GM23248 (cell line): Measurements from ENCODE around the genes EVI2A and CDK5R1.

DNA sequence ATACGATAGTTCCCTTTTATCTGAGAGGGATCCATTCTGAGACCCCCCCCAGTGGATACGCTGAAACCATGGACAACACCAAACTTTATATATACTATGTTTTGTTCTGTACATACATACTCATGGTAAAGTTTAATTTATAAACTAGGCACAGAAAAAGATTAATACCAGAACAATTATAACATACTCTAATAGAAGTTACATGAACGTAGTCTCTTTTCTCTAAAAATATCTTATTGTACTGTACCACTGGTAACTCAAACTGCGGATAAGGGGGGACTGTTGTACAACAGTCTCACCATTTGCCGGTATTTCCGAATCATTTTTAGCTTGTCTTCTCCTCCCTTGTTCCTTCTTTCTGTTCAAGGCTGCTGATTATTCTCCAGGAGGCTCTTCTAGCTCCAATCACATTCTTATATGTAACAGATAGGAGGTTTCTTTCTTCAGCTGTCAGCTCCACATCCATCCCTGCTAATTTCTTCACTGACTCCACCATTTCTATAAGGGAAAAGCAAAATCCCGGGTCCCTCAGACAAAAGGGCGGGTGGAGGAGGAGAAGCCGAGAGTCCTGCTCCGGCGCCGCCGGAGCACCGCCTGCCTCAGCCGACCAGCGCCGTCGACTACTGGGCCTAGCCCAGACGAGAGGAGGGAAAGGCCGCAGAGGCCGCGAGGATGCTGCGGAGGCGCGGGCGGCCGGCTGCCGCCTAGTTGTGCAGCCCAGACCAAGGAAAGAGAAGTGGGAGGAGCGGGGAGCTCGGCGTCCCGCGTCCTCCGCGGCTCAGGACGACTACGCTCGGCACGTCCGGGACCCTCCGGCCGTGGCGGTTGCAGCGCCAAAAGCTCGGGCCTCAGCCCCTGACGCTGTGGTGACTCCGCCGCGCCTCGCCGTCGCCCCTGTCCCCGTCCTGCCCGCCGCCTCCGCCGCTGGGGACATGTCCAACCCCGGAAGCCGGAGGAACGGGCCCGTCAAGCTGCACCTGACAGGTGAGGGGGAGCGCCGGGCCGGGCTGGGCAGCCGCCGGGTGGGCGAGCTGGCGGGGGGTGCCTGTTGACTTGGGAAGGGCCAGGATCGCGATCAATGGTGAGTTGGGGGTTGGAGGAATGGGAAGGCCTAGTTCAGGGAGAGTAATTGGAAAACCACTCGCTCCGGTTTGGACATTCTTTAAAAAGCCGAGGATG is 37.4 kb downstream of the RNF135 start:
- RAMPAGE, long total RNA: no peak

- RAMPAGE, long total RNA: no peak
Measured at GRCh38 chr17:31321240-31322094, at the start of gene EVI2A. TSS of gene EVI2A (minus strand) at chr17:31321622.

GRCh38 chr17:31349983-31350469 is 28.6 kb upstream of the EVI2A start:
- RAMPAGE, long total RNA: no peak

DNA sequence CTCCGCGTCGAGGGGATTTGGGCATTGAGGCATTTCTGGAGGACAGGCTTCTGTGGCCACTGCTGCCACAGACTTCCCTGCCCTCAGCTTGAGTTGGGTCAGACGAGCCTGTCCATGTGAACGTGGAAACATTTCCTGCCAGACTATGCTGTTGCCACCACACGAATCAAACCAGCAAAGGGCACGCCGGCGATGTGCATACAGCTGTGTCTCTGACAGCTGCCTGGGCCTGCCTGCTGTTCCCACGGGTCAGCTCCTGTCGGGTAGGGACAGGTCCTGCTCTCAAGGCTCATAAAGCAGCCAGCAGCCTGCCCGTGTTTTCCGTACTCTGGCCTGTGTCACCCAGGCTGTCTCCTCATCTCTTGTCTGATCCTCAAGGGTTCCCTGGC is 100.3 kb downstream of the RAB11FIP4 start:
- RAMPAGE, long total RNA: no peak

GRCh38 chr17:31525348-31525956 is 134.0 kb downstream of the RAB11FIP4 start:
- RAMPAGE, long total RNA: no peak

DNA sequence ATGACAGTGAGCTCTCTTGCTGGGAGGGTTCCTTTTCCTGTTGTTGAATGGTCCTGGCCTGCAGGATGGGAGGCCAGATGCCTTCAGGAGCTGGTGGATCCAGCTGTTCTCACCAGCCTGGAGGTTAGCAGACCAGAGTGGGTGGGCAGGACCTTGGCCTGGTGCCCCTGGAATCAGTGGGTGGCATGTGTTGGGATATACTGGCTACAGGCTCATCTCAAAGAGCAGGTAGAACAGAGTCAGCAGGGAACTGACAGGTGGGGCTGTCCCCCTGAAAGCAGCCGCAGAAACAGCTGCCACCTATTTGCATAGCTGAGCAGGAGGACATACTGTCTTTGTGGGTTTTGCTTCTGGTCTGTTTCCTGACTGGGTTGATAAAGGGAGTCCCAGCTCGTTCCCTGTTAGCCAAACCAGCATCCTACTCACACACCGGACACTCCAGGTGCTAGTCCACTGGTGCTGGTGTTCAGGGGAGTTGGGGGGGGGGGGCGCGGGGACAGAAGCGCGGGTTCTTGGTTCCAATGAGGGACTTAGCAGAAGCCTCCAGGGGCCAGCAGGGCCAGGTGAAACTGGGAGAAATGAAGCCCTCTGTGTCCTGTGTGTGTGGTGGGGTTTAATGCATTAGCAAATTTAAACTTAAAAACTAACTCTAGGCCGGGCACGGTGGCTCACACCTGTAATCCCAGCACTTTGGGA is 144.2 kb downstream of the RAB11FIP4 start:
- RAMPAGE, long total RNA: no peak

DNA sequence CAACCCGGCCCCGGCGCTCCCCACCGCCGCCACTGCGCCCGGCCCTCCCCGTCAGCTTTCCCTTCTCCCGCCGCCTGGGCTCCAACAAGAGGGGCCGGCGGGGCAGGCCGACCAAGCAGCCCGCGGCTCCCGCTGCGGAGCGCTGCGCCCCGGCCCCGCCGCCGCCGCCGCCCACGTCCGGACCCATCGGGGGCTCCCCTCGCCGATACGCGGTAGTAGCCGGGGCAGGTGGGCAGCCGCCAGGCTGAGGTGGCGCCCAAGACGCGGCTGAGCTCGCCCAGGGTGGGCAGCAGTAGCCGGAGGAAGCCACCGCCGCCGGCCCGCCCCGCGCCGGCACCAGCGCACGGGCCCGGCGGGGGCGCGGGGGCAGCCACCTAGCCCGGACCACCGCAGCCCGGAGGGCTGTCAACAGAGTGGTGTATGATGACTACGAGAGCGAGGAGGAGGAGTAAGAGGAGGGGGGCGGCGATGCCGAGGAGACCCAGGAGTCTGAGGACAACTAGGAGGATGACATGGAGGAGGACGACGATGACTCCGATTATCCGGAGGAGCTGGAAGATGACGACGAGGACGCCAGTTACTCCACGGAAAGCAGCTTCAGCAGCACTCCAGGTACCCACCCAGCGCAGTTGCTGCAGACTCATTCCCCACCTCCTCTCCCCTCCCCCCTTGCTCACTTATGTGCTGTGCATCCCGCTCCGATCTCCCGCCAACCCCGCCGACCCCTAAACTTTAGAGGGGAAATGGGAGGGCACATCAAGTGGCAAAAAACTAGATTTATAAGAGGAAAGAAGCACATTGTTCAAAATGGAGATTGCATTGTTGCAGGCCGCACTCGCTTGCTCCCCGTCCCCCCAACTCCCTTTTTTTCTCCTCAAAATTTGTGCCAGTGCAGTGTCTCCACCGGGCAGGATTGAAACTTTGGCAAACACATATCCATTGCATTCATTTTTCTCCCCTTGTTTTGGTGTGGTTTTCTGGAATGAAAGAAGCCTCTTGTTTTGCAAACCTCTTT is 645 bp downstream of the LRRC37B start:
- RAMPAGE, long total RNA: no peak

DNA sequence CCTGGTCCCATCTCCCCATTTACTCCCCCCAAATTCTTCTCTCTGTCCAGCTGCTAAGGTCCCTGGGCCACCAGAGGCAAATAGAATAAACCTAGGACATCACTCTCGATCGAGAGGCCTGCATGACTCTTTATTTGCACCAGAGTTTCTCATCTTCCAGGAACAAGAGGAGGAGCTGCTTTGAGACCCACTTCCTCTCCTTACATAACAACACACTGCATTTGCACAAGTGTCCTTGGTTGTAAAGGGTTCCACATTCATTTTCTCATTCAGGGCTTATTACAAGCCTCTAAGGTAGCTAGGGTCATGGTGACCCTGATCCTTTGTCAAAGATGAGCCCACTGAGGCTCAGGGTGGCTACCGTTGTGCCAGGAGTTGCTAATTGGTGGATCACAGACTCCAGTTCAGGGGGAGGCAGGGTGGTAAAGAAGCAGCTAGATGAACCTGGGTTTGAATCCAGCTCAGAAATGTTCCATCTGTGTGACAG is 38.1 kb upstream of the RHOT1 start:
- RAMPAGE, long total RNA: no peak

DNA sequence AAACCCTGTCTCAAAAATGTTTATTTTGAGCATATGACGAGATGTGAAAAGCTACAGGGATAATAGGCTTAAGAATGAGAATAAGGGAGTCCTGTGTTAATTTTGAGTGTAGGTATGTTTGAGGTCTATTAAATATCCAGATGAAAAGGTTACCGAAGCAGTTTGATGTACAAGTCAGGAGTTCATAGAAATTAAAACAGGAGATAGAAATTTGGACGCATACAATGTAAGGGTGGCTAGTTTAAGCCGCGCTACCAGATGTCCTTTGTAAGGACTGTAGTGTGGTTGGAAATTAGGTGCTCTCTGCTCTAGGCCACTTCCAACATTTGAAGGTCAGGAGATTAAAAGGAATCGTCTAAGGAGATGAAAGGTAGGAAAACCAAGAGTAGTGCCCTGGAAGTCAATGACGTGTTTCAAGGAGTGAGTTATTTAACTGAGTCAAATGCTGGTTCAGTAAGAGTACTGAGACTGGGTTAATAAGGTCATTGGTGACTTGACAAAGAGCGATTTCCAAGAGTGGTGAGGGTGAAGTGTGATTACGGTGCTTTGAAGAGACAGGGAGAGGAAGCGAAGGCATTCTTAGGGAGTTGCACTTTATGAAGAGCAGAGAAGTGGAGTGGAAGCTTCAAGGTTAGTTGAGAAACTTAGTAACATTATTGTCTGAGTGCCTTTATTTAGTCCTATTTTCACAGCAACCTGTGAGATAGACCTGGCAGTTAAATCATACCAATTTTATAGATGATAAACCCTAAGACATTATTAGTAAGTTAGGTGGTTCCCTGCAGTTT is 5.6 kb downstream of the ZNF207 start:
- RAMPAGE, long total RNA: no peak

GRCh38 chr17:32386295-32386995 is 36.5 kb downstream of the ZNF207 start:
- RAMPAGE, long total RNA: no peak

DNA sequence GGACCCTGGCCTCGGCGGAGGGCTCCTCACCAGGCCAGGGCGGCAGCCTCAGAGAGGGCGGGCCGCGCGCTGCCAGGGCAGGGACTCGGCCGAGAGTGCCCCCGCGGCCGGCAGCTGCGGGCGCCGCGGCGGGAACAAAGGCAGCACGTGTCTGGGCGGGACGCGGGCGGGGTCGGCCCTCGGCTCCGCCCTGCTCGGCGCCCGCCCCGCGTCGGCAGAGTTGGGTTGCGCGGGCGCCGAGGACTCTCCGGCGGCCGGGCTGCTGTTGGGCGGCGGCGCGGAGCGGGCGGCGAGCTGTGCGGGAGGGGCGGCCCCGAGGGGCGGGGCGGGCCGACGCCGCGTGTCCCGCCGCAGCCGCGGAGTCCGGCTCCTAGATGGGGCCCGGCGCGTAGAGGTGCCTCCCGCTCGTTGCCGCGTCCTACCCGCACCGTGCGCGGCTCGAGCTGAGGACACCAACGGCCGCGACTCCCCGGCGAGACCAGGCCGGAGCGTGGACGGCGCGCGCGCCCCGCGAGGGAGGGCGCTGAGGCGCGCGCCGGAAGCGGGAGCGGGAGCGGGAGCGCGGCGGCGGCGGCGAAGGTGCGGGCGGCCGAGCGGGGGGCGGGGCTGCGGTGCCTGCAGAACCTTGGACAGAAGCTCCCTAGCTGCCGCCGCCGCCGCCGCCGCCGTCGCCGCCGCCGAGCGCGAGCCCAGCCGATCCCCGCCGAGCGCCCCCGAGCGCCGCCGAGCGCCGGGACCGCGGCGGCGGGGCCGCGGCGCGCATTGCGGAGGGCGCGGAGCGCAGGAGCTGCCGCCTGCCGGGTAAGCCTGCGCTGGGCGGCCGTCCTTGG is at the start of gene CDK5R1:
Gene CDK5R1 (plus strand): TSS at position 632 of the 830 bp plus-strand sequence.
- RAMPAGE, long total RNA: no peak

- RAMPAGE, long total RNA: no peak
Measured at GRCh38 chr17:32487344-32488320, 839 bp downstream of the CDK5R1 start.

DNA sequence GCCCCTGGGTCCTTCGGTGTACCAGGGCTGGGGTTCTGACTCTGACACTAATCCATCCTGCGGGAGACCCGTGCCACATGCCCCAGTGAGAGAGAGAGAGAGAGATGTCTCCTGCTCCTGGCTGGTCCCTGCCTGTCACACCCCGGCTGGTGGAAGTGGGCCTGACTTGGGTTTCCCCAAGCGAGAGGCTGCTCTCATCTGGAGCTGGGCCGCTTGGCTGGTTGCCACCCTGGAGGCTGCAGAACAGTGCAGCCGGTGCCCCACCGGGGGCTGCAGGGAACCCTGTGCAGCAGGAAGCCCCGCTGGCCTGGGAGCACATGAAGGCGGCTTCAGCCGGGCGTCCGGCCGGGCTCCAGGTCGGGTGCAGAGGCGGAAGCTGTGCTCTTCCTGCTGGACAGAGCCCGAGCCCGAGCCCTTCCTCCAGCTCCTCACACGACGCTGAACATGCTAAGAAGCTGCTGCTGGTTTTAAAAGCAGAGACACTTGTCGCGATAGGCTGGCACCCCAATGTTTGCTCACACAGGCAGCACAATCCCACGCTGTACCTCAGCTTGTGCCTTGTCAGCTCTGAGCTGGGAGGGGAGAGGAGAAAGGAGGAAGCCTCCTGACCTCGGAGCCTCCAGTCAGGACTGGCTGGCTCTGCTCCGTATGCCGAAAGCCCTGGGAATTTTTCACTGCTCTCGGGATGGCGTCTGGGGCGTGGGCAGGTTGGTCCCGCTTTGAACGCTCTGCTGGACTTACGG is 8.6 kb downstream of the CDK5R1 start:
- RAMPAGE, long total RNA: no peak

DNA sequence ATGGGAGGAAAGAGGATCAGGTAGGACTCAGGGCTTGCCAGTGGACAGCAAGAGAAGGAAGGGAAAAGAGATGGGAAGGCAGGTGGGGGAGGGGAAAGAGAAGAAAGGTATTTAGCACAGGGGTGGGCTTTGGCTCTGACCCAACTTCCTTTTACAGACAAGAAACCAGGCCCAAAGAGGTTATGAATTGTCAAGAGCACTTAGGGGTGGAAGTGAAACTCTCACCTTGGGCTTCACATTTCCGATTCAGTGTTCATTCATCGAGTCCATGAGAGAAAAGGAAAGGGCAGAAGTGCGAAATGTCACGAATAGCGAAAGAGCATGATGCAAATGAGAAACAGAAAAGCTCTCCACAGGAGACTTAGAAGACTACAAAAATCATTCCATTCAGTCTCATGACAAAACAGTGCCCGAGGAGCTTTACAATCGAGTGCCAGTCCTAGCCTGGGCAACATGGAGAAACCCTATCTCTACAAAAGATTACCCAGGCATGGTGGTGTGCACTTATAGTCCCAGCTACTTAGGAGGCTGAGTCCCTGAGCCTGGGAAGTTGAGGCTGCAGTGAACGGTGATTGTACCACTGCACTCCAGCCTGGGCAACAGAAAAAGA is 36.5 kb downstream of the CDK5R1 start:
- RAMPAGE, long total RNA: no peak

- RAMPAGE, long total RNA: no peak
Measured at GRCh38 chr17:32526608-32527036, 39.8 kb downstream of the CDK5R1 start.

DNA sequence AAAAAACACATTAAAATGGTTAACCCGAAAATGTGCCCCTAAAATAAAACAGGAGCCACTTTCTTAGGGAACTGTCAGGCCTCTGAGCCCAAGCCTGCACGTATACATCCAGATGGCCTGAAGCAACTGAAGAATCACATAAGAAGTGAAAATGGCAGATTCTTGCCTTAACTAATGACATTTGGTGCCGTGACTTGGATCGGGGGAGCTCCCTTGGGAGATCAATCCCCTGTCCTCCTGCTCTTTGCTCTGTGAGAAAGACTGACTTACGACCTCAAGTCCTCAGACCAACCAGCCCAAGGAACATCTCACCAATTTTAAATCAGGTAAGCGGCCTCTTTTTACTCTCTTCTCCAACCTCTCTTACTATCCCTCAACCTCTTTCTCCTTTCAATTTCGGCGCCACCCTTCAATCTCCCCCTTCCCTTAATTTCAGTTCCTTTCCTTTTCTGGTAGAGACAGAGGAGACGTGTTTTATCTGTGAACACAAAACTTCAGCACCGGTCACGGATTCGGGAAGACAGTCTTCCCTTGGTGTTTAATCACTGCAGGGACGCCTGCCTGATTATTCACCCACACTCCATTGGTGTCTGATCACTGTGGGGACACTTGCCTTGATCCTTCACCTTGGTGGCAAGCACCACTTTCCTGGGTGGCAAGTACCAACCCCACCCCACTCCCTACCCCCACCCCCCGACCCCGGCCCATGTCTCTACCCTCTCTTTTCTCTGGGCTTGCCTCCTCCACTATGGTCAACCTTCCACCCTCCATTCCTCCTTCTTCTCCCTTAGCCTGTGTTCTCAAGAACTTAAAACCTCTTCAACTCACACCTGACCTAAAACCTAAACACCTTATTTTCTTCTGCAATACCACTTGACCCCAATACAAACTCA is 103.8 kb downstream of the MYO1D start:
- RAMPAGE, long total RNA: no peak

- RAMPAGE, long total RNA: no peak
Measured at GRCh38 chr17:32822989-32823371, 53.9 kb downstream of the MYO1D start.

GRCh38 chr17:32936776-32937697 is 9.1 kb downstream of the TMEM98 start:
- RAMPAGE, long total RNA: no peak

GRCh38 chr17:33475513-33475911 is 182.4 kb upstream of the ASIC2 start:
- RAMPAGE, long total RNA: no peak

- RAMPAGE, long total RNA: no peak
Measured at GRCh38 chr17:33964223-33964853, 290.7 kb upstream of the CCL2 start.